A549 (cell line): ENCODE results near the gene NDRG3.

GRCh38 chr20:35959252-35959696 lies 5.0 kb upstream of the SCAND1 start:
- PRO-cap = no peak
CAGE:
- cytosol, long polyA plus RNA = no peak
- long polyA plus RNA = no peak
- nucleus, long polyA plus RNA = no peak

DNA sequence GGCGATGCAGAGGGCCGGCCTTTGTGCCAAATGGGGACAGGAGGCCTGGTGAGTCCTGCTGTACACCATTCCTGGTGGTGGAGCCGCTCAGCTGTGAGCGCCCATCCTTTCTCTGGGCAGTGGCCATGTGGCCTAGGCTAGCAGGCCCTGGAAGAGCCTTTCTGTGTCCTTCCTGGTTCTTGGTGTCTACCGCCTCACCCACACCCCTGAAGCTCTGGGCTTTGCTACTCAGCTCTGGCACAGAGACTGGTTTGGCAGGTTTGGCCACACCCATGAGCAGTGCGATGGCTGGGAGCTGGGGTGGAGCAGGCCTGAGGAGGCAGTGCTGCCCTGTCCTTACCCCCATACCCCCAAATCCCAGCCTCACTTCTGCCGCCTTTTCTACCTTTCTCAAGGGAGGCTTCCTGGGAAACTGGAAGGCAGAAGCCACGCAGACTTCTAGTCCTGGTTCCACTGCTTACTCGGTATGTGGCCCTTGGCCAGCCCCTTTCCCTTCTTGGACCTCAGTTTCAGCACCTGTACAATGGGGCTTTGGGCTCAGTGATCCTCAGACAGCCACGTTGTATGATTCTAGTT lies 32.2 kb upstream of the EPB41L1 start:
- PRO-cap = bidirectional peak, plus-strand start at position 278 of the sequence, minus-strand start at position 216 of the sequence
CAGE:
- cytosol, long polyA plus RNA = no peak
- long polyA plus RNA = no peak
- nucleus, long polyA plus RNA = no peak

GRCh38 chr20:36125266-36125916 lies 29.1 kb upstream of the EPB41L1 start:
- PRO-cap = no peak
CAGE:
- cytosol, long polyA plus RNA = no peak
- long polyA plus RNA = no peak
- nucleus, long polyA plus RNA = no peak

DNA sequence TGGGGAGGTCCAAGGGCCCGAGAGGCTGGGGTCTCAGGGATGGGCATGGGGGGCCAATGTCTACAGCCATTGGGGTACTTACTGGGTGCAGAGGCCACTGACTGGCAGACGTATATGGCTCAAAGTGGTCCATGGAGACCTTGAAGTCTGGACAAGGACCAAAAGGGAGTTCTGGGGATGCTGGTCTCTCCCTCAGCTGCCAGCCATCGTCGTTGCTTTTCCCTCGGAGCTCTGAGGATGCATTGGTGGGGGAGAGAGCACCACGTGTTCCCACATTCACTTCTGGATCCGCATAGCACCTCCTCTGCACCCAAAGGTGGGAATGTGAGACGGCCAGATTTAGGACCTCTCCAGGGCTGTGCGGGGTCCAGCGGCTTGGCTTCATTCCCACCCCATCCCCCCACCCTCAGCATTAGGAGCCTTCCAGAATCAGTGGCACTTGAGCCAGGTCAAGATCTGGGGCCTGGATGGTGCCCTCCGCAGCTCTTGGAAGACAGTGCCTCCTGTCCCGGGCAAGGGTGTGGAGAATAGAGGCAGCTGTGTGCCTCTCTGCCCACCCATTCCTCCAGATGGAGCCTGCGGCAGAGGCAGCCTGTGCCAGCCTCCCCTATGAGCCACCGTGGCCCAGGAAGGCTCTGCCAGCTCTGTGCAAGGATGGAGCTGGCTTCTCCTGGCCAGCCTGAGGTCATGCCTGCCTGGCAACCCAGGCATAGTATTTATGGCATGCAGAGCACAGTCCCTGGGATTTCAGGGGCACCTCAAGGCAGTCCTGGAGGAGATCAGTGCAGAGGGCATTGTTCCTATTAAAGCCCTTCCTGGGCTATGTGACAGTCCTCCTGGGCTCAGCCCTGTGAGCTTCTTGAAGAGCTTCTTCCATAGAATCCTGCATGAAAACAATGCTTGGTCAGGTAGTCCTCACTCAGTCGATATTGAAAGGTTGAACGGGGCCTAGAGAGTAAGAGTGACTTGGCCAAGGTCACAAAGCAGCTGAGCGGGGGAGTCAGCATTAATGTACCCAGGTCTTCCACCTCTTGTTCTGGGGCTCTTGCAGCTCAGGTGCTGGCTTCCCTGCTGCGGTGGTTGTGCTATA lies 1.3 kb downstream of the EPB41L1 start:
- PRO-cap = no peak
CAGE:
- cytosol, long polyA plus RNA = no peak
- long polyA plus RNA = no peak
- nucleus, long polyA plus RNA = no peak

DNA sequence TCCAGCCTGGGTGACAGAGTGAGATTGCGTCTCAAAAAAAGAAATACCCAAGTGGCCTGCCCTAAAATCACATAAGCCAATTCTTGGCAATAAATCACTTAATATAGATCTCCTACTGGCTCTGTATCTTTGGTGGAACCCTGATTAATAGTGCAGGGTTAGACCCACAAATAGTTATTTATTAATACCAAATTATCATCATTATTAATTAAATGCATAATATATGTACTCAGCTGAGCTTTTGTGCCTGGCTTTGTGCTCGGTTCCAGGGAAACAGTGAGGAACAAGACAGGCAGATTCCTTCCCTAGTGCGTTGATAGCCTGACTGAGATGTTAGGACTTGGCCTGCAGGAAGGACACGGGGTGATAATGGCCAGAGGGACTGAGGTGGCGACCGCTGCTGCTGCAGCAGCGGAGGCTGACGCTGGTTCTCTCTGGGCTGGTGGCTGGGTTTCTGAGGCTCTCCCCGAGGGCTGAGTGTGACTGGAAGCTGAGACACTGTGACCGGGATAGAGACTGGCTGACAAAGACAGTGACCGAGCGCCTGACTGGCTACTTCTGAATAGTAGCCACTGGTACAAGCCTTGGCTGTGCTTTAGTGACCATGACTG lies 550 bp upstream of the AAR2 start:
- PRO-cap = no peak
CAGE:
- cytosol, long polyA plus RNA = no peak
- long polyA plus RNA = no peak
- nucleus, long polyA plus RNA = no peak

DNA sequence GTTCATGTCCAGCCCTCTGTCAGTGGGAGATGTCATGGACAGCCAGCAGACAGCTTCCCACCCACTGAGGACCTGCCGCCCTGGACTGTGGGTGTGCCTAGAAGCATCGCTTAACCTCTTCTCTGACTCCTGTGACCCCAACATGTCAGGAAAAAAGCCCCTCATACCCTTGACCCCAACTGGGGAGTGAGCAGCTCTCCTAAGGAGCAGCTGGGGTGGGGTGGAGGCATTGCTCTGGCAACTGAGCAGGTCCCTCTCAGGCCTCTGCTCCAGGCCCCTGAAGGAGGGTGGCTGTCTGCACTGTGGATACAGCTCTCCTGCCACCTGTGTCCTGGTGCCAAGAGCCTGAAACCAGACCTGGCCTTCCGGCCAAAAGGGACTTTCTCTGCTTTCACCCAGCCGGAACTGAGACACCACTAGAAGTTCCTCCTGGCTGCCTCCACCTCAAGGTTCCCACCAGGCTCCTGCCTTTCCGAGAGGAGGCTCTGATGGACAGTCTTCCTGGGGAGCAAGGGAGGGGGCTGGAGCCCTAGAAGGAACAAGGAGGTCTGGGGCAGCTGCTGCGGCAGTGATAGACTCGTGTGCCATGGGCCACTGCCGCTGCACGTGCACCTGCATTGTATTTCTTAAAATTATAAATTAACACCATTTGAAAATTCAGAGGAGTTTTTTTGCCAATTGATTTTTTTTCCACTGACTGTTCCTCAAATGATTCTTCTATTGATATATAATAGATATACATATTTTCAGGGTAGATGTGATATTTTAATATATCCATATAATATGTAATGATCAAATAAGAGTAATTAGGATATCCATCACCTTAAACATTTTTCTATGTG lies 56.9 kb upstream of the MYL9 start:
- PRO-cap = no peak
CAGE:
- cytosol, long polyA plus RNA = no peak
- long polyA plus RNA = no peak
- nucleus, long polyA plus RNA = no peak

DNA sequence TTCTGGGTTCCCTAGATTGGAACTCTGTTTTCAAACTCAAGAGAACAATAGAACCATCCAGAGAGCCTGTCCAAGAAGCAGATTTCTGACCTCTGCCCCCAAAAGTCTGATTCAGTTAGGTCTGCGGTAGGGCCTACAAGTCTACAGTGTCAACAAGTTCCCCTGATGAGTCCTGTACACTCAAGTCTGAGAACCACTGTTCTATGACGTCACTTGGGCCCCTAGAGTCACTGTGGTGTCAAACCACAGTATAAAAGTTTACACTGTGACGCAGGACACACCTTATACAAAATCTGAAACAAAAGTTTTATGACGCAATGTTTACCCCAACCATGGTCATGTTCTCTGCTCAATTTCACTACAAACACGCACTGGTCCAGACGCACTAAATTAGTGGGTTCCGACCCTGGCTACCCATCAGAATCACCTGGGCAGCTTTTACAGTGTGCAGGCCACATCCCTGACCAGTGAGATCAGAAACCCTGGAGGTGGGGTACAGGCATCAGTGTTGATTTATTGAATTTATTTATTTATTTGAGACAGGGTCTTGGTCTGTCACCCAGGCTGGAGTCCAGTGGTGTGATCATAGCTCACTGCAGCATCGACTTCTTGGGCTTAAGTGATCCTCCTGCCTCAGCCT lies 17.8 kb downstream of the SLA2 start:
- PRO-cap = no peak
CAGE:
- cytosol, long polyA plus RNA = no peak
- long polyA plus RNA = no peak
- nucleus, long polyA plus RNA = no peak

GRCh38 chr20:36644193-36644676 lies 1.8 kb downstream of the SLA2 start:
- PRO-cap = no peak
CAGE:
- cytosol, long polyA plus RNA = no peak
- long polyA plus RNA = no peak
- nucleus, long polyA plus RNA = no peak

DNA sequence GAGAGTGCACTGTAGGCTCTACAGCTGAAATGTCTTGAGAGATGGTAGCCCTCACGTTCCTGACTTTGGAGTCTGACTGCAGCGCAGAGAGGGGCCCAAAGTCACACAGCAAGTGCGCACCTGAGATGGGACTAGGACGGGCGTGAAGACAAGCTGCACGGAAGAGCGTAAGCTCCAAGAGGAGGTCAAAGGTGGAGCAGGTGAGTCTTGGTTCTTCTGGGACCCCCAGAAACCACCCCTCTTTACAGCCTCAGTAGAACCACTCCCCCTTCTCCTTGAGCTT lies 607 bp downstream of the SLA2 start:
- PRO-cap = no peak
CAGE:
- cytosol, long polyA plus RNA = no peak
- long polyA plus RNA = no peak
- nucleus, long polyA plus RNA = no peak

- PRO-cap = bidirectional peak, plus-strand start at chr20:36746294, minus-strand start at chr20:36746070
CAGE:
- cytosol, long polyA plus RNA = no peak
- long polyA plus RNA = no peak
- nucleus, long polyA plus RNA = no peak
These were observed at the start of gene NDRG3 for GRCh38 chr20:36745383-36746560. Gene NDRG3, minus strand, starts transcription at chr20:36746090.

DNA sequence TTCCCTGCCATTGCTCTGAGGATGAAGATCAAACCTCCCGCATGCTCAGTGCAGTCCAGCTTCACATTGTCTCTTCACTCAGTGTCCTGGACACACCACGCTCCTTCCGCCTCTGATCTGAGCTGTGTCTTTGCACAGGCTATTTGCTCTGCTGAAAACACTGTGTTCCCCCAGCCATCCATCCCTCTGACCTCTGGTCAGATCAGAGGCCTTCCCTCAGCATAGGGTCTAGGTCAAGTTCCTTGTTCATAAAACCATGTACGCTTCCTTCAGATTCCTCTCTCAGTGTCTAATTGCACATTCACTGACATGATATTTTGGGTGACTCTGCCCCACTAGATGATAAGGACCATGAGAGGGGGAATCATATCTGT lies 40.3 kb upstream of the DSN1 start:
- PRO-cap = no peak
CAGE:
- cytosol, long polyA plus RNA = no peak
- long polyA plus RNA = no peak
- nucleus, long polyA plus RNA = no peak

- PRO-cap = no peak
CAGE:
- cytosol, long polyA plus RNA = no peak
- long polyA plus RNA = no peak
- nucleus, long polyA plus RNA = no peak
These were observed 37.1 kb downstream of the SAMHD1 start for GRCh38 chr20:36914203-36914950.

DNA sequence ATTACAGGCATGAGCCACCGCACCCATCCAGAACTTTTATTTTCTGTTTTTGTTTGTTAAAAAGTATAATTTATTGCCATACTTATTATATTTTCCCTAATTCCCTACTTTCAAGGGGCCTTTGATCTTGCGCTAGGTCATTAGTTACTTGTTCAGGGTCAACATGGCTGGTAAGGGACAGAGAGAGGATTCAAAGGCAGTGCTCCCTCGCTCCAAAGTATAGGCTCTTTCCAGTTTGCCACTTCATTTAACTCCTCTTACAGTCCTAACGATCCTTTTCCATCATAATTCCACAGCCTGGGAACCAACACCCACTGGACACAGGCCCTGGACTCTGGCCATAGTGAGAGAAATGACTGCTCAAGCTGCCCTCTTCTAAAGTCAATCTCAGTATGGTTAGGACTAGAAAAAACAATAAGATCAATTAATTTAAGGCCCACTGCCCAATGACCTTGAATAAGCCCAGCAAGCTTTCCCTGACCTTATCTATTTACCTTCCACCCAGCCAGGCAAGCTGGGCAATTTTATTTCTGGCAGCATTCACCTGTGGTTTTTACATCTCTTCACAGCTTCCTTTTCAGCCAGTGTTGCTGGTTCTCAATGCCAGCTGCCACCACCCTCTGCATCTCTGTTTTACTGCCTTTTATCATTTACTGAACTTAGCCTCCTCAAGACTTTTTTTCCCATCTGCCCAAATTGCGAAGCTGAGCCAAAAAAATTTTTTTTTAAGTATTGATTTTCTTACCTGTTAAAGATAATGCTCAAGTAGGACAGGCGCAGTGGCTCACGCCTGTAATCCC lies 3.6 kb upstream of the SAMHD1 start:
- PRO-cap = no peak
CAGE:
- cytosol, long polyA plus RNA = no peak
- long polyA plus RNA = no peak
- nucleus, long polyA plus RNA = no peak

DNA sequence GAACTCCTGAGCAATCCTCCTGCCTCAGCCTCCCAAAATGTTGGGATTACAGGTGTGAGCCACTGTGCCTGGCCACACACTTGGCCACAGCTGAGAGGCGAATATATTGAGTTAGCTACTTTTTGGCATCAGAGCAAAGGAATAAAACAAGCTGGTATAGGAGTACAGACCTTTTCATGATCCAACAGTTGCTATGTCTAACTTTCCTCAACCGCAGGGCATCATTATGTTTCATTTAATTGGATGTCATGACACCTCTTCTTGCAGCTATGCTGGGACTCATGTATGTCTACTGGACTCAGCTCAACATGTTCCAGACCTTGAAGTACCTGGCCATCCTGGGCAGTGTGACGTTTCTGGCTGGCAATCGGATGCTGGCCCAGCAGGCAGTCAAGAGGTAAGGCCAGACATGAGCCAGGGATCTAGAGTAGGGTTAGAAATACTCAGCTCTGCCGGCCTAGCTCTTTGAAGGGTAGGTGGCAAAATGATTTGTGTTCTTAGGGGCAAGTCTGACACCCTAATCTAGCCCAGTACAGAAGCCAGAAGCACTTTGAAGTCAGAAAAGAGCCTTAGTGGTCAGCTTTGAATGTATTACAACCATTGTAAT lies 25.2 kb downstream of the GHRH start:
- PRO-cap = no peak
CAGE:
- cytosol, long polyA plus RNA = no peak
- long polyA plus RNA = no peak
- nucleus, long polyA plus RNA = no peak

GRCh38 chr20:37372207-37372794 lies 26.4 kb downstream of the SRC start:
- PRO-cap = no peak
CAGE:
- cytosol, long polyA plus RNA = no peak
- long polyA plus RNA = no peak
- nucleus, long polyA plus RNA = start-site peak on the plus strand at chr20:37372065-37372450, 10 and 32 reads in 2 replicates

GRCh38 chr20:37396137-37397055 lies 50.5 kb downstream of the SRC start:
- PRO-cap = no peak
CAGE:
- cytosol, long polyA plus RNA = no peak
- long polyA plus RNA = no peak
- nucleus, long polyA plus RNA = no peak

- PRO-cap = no peak
CAGE:
- cytosol, long polyA plus RNA = no peak
- long polyA plus RNA = no peak
- nucleus, long polyA plus RNA = no peak
These were observed 59.2 kb downstream of the SRC start for GRCh38 chr20:37405132-37405530.

GRCh38 chr20:37510453-37511659 lies 10.2 kb upstream of the NNAT start:
- PRO-cap = no peak
CAGE:
- cytosol, long polyA plus RNA = no peak
- long polyA plus RNA = no peak
- nucleus, long polyA plus RNA = no peak

DNA sequence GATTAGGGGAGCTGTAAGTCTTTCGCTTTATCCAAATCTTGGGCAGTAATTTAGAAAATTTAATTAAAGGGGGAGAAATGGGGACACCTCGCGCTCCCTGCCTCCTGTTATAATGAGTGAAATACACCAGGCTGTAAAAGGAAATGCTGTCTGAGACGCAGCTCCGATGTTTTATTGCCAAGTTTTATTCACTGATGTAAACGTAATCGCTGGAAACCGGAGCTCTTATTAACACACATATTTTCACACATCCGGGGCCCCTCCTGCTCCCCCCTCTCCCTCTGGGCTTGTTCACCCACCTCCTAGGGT lies 4.9 kb upstream of the VSTM2L start:
- PRO-cap = no peak
CAGE:
- cytosol, long polyA plus RNA = no peak
- long polyA plus RNA = no peak
- nucleus, long polyA plus RNA = no peak

DNA sequence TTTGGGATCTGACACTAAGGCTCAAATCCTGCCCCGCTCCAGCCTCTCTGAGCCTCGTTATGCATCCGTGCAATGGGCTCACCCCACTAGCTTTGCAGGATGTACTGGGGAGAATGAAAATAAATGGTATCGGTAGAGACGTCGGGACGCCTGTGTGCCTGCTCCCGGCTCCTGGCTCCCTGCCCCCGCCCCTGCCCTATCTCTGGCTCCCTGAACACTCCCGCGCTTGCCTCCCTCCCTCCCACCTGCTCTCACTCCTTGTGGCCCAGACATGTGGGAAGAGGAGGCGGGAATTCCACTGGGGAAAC lies 13.1 kb downstream of the VSTM2L start:
- PRO-cap = no peak
CAGE:
- cytosol, long polyA plus RNA = no peak
- long polyA plus RNA = no peak
- nucleus, long polyA plus RNA = no peak